Endometrial microvascular endothelial cells (primary cell): ENCODE data around the gene SPZ1.

GRCh38 chr5:80319765-80320195, at the start of gene SPZ1:
Gene SPZ1, plus strand, starts transcription at chr5:80320002.
- RAMPAGE, long total RNA, result no peak

GRCh38 chr5:80651732-80652500, 2.5 kb upstream of the MSH3 start:
- RAMPAGE, long total RNA, result no peak

- RAMPAGE, long total RNA, result no peak
Measured at GRCh38 chr5:81342505-81342792, 41.1 kb downstream of the ZCCHC9 start.

DNA sequence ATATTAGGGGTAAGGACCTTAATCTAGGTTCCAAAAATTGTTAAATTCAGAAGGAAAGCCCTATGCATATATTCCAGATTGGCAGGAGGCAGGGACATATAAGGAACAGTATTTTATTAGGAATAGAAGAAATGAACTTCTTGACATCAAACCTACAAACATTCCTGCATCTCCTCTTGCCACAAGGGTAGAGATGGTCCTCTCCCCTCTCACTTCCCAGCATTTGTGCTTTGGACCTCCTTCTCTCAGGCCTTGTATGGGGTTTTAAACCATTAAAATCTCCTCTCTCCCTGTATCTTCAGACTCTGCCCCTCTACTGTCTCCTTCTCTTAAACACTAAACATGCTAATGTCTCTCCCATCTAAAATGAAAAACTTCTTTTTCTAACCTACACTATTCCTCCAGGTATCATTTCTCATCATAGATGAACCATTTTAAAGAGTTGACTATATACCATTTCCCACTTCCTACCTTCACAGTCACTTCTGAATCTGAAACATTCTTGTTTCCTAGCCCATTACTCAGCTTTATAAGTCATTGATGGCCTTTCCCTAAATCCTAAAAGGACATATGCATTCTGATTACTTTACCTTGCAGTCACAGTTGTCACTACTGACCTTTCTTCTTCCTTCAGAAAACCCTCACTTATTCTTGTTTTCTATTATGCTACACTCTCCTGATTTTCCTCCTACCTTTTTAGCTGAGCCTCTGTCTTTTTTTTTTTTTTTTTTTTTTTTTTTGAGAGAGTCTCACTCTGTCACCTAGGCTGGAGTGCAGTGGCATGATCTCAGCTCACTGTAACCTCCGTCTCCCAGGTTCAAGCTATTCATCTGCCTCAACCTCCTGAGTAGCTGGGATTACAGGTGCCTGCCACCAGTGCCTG, 118.3 kb downstream of the SSBP2 start:
- RAMPAGE, long total RNA, result no peak

DNA sequence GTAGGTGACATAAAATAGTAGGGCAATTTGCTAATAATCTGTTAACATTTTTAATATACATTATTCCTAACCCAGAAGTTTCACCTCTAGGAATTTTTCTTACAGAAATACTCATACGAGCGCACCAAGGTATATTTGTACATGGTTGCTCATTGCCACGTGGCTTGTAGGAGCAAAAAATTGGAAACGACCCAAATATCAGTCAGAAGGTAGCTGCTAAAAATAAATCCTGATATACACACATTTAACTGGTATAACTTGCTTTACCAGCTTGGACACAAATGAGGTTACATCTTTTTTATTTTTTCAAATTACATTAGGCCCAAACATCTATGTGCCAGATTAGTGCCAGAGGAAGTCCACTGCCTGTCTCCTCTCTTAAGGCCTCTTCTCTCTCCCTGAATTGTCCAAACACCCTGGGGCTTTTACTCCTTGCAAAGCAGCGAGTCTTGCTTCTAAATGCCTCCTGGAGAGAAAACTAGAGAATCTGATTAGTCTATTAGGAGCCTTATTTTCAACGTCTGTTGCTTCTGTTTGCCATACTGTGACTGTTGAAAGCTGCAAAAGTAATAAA, 92.0 kb upstream of the SSBP2 start:
- RAMPAGE, long total RNA, result no peak

GRCh38 chr5:81851285-81852281, 100.7 kb upstream of the SSBP2 start:
- RAMPAGE, long total RNA, result no peak

GRCh38 chr5:82334791-82335263, 56.7 kb upstream of the RPS23 start:
- RAMPAGE, long total RNA, result no peak

- RAMPAGE, long total RNA, result no peak
Measured at GRCh38 chr5:82435160-82435705, 157.1 kb upstream of the RPS23 start.

- RAMPAGE, long total RNA, result no peak
Measured at GRCh38 chr5:86461145-86461574, 156.6 kb upstream of the COX7C start.

DNA sequence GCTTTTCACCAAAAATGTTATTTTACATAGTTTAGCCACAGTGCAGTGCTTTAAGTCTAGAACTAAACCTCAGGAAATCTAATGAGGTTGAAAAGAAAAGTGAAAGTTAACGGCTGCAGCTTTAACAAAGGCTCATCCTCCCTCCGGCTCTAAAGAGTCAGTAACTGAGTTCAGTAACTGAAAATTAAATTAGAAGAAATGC, 233.7 kb upstream of the TMEM161B start:
- RAMPAGE, long total RNA, result no peak

DNA sequence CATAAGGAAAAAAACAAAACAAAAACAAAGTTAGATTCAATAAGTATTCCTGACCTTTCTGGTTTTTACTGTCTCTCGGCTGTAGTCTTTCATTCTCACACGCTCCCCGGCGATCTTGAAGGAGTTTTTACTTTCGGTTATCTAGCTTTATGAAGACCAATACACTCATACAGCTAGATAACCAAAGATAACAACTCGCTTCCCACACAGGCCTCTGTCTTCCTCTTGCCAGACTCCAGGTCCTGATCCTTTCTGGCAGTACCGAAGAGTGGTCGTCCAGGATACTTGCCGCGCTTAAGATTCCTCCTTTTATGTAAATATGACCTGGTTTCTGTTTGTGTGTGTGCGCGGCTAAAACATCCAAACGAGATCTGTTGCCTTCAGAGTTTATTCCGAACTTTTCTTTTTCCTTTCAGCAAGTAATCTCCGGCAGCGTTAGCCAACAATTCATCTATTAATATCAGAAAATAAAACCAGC, 216.2 kb downstream of the MEF2C start:
- RAMPAGE, long total RNA, result no peak

DNA sequence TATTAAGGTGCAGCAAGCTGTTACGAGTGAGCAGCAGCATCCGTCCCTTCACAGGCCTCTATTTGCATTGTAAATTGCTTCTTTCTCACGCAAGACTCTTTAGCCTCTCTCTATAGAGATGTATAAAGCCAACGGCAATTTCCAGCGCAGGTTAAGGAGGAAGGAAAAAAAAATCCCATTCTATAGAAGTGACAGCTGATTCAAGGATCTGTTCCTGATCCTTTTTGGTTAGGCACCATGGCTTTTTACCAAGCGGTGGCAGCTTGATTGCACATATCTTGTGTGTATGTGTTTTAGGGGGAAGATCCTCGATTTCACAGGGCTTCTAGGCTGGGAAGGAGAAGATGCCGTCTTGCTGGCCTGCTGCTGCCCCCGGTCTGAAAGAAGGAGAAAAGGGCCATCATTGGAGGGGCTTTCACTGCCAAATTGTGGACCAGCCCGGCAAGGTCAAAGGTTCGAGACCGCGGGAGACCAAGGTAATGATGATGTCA, 215.7 kb downstream of the MEF2C start:
- RAMPAGE, long total RNA, result no peak

DNA sequence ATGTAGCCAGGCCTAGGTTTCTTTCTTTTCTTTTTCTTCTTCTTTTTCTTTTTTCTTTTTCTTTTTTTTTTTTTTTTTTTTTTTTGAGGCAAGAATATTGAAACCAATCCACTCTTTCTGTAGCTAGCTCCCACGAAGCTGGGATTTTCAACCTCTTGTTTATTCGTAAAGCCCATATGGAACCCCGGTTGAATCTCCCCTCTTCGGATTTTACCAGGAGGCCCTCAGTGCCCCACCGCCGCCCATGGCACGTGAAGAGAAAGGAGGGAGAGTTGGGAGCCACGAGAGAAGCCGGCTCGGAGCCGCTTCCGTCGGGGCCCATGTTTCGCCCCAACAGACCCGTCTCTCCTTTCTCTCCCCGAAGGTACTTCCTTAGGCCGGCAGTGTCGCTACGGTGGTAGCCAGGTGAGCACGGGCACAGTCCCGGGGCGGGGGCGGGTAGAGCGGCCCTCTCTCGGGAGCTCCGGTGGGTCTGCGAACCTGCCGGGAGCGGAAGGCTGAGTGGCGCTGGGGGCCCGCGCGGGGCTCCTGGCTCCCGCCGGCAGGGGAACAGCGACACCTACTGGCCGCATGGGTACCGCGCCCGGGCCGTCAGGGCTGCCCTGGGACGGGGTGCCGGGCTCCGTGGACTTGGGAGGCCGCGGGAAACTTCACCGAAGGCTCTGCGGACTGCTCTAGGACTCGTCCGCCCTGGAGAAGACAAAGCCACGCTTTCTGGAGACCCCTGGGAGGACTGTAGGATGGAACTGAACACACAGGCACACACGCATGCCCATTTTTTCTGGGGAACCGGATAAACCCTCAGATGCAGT, 202.7 kb downstream of the MEF2C start:
- RAMPAGE, long total RNA, result no peak

GRCh38 chr5:89041283-89041724, 158.3 kb upstream of the MEF2C start:
- RAMPAGE, long total RNA, result no peak

DNA sequence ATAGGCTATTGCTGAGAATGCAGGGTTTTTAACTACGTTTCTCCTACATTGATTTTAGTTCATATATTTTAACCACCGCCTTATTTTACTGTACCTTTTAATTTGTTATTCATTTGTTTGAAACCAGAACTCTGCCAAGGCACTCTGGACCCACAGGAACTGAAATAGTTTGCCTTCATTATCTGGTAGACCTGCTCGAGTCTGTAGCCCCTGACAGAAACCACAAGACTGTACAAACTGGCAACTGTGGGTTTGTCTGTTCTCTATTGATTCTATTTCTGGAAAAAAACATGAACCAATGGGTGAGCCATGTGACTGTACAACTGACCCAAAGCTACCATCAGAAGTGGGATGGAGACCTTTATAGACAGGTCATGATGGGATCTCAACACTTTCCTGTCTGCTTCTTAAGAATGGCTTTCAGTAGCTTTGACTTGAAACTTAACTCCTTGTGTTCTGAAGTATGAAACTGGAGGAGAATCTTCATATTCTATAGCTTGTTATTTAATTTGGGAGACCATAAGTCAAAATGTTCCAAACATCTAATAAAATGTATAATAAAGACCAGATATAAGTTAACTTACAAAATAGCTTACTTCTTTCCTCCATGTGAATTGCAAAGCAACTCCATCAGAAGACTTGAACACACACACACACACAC, 388.5 kb upstream of the MEF2C start:
- RAMPAGE, long total RNA, result no peak

DNA sequence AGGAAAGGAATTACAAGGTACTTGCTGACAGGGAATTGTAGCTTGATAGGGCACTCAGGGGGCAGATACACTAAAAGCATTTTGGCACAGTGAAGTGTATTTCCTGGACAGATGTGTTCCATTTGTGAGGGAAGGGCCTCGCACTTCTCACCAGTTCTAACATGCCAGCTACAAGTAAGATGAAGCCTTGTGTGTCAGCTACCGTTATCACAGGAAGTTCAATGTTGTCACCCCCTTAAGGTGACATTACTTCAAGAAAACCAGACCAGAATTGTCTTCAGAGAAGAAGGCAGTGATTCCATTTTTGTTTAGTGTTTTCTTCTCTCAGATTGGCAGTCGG, 431.3 kb upstream of the MEF2C start:
- RAMPAGE, long total RNA, result no peak

DNA sequence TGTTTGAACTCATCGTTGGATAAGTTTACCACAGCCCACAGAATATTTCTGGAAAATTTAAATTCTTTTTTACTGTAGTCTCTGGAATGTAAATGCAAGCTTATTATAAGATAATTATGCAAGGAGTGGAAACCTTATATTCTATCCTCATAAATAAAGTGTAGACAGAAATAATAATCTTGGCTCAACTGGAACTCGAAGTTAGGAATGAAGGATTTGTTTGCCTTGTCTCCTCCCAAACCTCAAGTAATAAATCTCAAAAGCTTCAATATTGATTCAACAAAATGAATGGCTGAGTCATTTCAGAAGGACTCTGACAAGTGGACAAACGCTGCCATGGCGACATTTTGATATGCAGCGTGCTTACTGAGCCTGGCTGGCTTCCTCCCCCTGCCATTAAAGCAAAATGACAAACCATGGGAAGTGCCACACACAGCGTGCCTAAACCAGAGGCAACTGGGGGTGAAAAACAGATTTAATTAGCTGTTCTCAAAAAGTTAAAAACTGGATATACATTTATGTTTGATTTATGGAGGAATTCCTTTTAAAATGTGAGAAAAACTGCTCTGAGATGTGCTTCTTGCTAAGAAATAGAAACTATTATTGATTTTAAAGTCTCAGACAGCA, 10.5 kb upstream of the ADGRV1 start:
- RAMPAGE, long total RNA, result no peak

DNA sequence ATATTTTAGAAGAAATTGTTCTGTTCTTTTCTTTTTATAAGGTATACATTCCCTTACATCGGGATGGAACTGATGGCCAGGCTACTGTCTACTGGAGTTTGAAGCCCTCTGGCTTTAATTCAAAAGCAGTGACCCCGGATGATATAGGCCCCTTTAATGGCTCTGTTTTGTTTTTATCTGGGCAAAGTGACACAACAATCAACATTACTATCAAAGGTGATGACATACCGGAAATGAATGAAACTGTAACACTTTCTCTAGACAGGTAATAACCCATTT, 79.0 kb downstream of the ADGRV1 start:
- RAMPAGE, long total RNA, result no peak

- RAMPAGE, long total RNA, result no peak
Measured at GRCh38 chr5:90878640-90879218, 320.1 kb downstream of the ADGRV1 start.

GRCh38 chr5:91114297-91115079, 268.6 kb downstream of the ARRDC3 start:
- RAMPAGE, long total RNA, result no peak